RPMI7951 (cell line): Measurements from ENCODE around the genes PLXDC1 and PNMT.

- RAMPAGE, long total RNA, result no peak
These were observed 1.2 kb downstream of the C17orf98 start for GRCh38 chr17:38839964-38840518.

DNA sequence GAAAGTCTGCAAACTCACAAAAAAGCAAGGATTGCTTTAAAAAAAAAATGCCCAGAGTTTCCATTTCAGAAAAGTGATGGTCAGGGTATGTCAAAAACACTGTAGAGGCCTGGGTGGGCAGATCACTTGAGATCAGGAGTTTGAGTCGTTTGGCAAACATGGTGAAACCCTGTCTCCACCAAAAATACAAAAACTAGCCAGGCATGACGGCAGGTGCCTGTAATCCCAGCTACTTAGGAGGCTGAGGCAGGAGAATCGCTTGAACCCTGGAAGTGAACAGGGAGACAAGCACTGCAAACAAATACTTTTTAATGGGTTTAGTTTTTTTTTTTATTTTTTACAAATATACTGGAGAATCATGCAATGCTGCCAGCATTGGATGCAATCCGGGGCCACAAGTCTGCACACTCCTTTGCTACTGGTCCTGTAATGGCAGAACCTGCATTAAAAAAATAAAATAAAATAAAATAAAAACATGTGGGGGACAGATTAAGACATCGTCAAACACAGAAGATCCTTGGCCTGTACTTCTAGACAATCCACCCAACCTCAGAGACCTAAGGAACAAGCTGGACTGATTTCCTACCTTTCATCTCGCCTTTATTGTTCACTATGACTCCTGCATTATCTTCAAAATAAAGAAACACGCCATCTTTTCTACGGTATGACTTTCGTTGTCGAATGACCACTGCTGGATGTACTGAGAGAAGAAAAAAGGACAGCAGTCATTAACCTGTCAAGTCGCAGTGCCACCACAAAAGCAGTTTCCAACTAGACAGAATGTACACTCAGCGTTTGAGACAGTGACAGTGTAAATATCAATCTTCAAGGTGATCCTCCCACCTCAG, 3.5 kb downstream of the RPL23 start:
- RAMPAGE, long total RNA, result no peak

DNA sequence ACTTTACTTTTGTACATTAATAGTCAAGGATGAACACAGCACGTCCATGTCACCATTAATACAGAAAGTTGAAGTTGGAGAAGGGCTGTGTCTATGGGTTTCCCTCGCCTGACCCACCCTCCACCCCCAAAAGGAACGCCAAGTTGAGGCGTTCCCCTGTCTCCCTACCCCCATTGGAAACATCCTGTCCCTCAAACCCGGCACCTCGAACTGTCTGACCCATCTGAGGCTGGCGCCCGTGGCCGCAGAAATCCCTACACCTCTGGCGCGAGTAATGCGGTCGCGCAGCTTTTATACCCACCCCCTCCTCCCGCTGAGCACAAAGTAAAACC, 1.1 kb upstream of the LASP1 start:
- RAMPAGE, long total RNA, result no peak

DNA sequence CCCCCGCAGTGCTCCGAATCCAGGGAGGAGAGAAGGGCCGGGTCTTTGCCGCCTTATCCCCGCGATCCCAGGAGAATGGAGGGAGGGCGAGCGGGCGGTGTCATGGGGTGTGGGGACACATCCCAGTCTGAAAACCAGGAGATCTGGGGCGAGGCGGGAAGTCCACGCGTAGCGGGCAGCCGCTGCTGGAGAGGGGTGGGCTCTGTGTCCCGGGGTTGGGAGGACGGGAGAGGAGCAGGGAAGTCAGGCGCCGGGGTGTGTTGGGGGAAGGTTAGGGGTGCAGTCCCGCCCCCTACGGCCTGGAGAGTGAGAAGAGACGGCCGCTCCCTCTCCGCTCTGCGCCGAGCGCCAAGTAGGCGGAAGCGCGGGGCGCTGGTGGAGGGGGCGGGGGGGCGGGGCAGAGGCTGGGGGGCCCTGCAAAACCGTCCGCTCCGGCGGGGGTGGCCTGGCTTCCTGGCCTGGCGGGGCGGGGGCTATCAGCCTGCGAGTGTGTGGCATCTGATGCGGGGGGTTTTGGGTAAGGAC, 497 bp downstream of the LASP1 start:
- RAMPAGE, long total RNA, result no peak

DNA sequence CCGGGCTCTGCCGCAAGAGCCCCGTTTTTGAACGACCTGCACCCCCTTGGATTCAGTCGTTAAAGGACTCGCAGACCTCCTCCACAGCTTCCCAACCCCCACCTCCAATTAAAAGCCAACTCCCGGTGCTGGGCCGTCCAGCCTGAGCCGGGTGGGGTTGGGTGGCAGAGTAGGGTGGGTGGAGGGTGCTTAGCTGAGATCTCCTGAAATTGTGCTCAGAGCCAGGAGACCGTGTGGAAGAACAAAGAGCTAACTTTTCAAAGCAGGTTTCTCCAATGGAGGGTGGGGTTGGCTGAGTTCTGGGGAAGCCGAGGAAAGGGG, 920 bp downstream of the LASP1 start:
- RAMPAGE, long total RNA, result no peak

- RAMPAGE, long total RNA, result no peak
These were observed 2.2 kb downstream of the LASP1 start for GRCh38 chr17:38871962-38872635.

GRCh38 chr17:38896091-38897005, 26.5 kb downstream of the LASP1 start:
- RAMPAGE, long total RNA, result no peak

- RAMPAGE, long total RNA, result no peak
These were observed 45.8 kb downstream of the FBXO47 start for GRCh38 chr17:38921489-38921768.

GRCh38 chr17:38923871-38924247, 43.3 kb downstream of the FBXO47 start:
- RAMPAGE, long total RNA, result no peak

- RAMPAGE, long total RNA, result no peak
These were observed 17.7 kb upstream of the FBXO47 start for GRCh38 chr17:38984929-38985258.

- RAMPAGE, long total RNA, result no peak
These were observed 47.3 kb upstream of the FBXO47 start for GRCh38 chr17:39014433-39014926.

- RAMPAGE, long total RNA, result no peak
These were observed 50.4 kb downstream of the PLXDC1 start for GRCh38 chr17:39100959-39101599.

- RAMPAGE, long total RNA, result no peak
These were observed at the start of gene PLXDC1 for GRCh38 chr17:39151065-39152169. Gene PLXDC1, minus strand, starts transcription at chr17:39151637.

GRCh38 chr17:39195723-39196185, 1.7 kb downstream of the CACNB1 start:
- RAMPAGE, long total RNA, result no peak

GRCh38 chr17:39229165-39229774, 3.5 kb upstream of the STAC2 start:
- RAMPAGE, long total RNA, result no peak

DNA sequence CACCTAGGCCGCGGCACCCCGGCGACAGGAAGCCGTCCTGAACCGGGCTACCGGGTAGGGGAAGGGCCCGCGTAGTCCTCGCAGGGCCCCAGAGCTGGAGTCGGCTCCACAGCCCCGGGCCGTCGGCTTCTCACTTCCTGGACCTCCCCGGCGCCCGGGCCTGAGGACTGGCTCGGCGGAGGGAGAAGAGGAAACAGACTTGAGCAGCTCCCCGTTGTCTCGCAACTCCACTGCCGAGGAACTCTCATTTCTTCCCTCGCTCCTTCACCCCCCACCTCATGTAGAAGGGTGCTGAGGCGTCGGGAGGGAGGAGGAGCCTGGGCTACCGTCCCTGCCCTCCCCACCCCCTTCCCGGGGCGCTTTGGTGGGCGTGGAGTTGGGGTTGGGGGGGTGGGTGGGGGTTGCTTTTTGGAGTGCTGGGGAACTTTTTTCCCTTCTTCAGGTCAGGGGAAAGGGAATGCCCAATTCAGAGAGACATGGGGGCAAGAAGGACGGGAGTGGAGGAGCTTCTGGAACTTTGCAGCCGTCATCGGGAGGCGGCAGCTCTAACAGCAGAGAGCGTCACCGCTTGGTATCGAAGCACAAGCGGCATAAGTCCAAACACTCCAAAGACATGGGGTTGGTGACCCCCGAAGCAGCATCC, 450 bp downstream of the CDK12 start:
- RAMPAGE, long total RNA, result no peak

DNA sequence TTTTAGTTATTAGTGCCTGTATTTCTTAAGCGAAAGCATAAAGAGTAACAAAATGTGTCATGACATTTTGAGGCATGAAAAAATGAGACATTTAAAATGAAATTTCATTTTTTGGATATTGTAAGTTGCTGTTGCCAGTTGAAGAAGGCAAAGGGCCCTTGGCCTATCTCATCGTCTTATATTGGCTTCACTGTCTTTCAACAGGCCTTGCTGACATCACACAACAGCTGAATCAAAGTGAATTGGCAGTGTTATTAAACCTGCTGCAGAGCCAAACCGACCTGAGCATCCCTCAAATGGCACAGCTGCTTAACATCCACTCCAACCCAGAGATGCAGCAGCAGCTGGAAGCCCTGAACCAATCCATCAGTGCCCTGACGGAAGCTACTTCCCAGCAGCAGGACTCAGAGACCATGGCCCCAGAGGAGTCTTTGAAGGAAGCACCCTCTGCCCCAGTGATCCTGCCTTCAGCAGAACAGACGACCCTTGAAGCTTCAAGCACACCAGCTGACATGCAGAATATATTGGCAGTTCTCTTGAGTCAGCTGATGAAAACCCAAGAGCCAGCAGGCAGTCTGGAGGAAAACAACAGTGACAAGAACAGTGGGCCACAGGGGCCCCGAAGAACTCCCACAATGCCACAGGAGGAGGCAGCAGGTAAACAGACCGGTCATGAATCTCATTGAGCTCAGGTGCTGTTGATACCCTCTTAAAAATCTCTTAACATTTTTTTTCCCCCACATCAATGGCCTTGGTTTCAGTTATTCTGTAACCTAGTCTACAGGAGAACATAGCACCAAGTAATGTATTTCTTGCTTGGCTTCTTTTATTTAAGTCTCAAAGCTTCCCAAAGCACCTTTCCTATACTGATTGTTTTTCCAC, 64.6 kb downstream of the CDK12 start:
- RAMPAGE, long total RNA, result no peak

DNA sequence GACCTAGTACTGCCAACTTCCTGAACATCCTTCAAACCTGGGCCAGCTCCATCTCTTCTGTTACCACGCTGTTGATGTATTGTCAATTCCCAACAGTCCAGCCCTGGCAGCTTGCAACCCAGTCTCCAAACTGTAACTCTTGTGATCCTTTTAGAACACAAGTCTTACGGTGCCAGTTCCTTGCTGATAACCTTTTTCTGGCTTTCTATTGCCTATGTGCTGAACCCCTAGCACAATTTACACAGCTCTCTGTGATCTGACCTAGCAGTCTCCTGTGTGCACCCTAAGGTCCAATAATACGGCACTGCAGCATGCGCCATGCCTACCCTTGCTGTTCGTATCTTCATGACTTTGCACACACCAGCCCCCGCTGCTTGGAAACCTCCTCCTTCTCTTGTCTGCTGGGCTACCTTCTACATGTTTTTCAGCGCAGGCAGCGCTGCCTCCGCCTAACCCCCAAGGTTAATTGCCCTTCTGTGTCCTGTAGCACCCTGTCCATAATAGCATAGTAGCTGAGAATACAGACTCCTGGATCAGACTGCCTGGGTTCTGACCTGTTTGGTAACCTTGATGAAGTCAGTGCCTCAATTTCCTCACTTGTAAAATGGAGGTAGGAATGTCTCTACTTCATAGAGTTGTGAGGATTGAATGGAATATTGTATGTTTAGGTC, 1.3 kb downstream of the STARD3 start:
- RAMPAGE, long total RNA, result no peak

- RAMPAGE, long total RNA, result no peak
These were observed at the start of gene PNMT for GRCh38 chr17:39668099-39668815. Gene PNMT, plus strand, starts transcription at chr17:39668453.

DNA sequence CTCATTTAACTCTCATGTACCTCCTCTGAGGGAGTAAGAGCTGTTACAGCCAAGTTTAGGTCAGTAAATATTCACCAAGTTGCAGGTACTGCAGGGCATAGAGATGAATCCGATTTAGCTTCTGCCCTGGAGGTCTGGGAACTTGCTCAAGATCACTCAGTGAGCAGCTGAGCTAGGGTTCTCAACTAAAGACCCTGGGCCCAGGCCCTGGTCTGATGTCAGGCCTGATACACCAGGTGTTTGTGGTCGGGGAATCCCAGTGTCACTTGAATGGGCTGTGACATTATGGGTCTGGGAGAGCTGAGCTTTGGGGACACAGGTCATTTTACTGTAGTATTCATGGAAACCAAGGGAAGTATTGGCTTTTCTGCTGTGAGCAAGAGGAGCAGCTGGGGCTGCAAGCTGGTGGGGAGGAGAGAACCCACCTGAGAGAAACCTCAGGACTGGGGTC, 3.7 kb downstream of the ERBB2 start:
- RAMPAGE, long total RNA, result no peak